Endothelial cell (in vitro differentiated cells): ENCODE measurements around the genes HTR1A and SREK1IP1.

DNA sequence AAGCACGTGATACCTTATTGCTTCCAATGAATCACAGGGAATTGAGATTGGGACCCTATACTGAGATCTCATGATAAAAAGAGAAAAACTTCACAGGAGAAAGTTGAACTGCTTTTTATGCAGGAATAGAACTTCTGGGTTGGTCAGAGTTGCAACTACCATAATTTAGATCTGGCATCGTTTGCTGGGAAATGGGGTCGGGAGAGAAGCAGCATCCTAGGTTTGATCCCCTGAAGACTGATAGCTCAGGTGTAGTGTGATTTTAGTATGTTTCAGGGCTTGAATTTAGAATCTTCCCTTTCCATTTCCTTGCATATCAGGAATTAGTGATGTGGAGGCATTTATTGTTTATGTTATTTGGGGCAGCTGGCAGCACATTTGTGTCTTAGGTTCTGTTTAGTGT is 80.1 kb downstream of the ZSWIM6 start:
- PRO-cap, result no peak

DNA sequence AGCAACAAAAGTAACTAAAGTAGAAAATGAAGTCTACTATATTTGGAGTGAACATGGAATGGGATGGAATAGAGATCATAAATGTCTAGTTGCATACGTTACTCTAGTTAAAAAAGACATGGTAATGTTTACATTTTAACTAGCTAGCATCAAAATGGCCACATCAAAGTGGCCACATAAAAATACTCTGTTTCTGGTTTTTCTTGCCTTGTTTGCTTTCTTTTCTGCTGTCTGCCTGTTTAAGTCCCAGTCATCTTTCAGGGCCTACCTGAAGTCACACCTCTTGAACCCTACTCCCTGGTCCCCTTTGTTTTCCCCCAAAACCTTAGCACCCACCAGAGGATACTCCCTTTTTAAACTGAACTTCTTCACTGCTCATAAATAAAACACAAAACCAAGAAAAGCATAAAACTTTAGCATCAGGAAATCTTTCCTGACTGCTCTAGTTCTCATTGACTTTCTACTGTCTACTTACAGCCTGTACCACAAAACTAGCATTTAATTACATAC is 6.3 kb upstream of the KIF2A start:
- PRO-cap, result no peak

DNA sequence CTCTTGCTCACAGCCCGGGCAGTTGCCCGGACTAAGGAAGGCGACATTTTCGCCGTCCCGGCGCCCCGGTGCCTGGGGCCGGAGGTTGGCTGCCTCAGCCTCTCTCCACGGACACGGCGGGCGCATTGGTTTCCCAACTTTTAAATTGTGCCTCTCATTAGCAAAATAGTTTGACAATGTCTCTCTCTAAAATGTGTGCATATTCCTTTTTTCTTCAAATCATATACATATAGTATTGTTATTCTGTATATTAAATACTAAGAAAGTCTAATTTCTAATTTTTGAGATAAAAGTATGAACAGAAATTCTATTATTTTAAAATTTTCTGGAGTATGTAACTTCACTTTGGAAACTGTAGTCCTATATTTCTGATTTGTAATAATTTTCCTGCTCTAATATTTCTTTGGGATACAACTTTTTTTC is 198.6 kb downstream of the LRRC70 start:
- PRO-cap, result no peak

GRCh38 chr5:63961909-63962622 is at the start of gene HTR1A:
HTR1A (minus strand) TSS chr5:63962445.
- PRO-cap, result no peak

DNA sequence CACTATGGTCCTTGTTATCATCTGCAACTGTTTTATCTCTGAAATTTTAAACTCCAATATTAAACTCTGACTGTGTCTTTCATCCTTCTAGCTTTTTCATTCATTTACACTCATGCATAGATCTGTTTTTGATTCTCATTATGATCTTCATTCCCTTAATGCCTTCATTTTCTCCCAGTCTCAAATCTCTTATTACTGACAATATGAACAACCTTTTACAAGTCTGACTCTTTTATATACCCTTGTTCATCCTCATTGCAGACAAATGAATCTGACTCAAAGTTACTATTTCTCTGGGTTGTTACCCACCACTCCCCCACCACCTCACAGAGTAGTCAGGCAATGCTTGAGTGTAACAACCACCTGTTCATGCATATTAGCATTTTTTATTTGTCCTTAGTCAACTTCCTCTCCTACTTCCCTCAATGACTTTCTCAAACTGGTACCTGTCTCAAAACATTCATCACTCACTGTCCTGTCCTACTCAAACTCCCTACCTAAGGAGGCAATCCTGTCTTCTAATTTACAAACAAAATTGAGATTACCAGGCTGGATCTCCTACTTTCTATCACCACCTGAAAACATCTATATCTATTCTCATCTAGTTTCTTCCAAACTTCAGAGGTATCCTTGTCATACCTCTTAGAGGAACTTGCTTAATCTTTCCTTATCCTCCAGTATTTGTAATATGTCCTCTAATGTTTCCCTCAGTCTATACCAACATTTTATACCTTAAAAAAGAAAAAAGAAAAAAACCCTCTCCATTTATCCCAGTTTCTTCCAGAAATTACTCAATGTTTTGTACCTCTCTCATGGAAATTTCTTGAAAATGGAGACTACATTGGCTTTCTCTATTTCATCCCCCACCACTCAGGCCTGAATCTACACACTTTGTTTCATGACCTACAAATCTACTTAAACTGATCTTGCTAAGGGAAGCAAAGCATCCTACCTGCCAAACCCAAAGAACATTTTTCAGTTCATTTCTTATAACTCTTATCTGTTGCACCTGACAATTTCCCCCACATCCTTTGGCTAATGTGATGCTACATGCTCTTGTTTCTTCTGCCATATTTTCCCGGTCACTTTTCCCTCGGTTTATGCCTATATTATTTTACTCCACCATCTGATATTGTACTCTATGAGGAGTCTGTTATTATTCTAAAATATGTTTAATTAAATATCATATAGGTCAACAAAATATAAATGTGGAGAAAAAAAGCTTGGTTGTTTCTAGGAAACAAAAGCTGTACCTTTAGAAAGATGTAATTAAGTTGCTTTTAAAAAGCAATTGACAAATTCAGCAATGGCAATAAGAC is 17.9 kb downstream of the SREK1IP1 start:
- PRO-cap, result no peak

DNA sequence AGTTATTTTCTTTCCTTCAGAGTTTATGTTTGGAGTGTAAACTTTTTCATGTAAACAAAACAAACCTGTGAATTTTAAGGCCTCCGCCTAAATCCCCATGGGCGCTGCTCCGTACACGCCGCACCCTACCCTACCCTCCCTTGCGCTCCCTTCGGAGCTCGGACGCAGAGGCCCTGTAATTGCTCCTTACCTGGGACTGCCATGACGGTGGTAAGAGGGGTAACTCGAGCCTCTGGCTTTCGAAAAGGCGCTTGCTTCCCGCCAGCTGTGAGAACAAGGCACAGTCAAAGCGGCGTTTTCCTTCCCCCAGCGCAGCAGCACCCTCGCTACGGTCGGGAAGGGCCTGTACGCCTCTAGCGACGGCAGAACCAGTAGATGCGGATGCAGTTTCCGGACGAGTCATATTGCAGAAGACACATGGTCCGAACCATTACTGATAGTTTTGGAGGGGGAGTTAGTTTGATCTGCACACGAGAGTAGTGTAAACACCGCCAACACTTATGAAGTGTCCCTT is at the start of gene SREK1IP1:
Gene SREK1IP1 (minus strand): TSS at position 377 of the 514 bp plus-strand sequence.
- PRO-cap, result bidirectional peak, plus-strand start at position 140 of the sequence, minus-strand start at position 212 of the sequence; bidirectional peak, plus-strand start outside the sequence, minus-strand start at position 377 of the sequence

- PRO-cap, result no peak
Measured at GRCh38 chr5:64788746-64789110, 20.0 kb downstream of the CWC27 start.

GRCh38 chr5:65190170-65190813 is 291.4 kb downstream of the ADAMTS6 start:
- PRO-cap, result no peak

GRCh38 chr5:65812557-65813188 is 90.7 kb downstream of the NLN start:
- PRO-cap, result no peak

GRCh38 chr5:66100032-66100564 is 44.0 kb upstream of the SREK1 start:
- PRO-cap, result no peak

DNA sequence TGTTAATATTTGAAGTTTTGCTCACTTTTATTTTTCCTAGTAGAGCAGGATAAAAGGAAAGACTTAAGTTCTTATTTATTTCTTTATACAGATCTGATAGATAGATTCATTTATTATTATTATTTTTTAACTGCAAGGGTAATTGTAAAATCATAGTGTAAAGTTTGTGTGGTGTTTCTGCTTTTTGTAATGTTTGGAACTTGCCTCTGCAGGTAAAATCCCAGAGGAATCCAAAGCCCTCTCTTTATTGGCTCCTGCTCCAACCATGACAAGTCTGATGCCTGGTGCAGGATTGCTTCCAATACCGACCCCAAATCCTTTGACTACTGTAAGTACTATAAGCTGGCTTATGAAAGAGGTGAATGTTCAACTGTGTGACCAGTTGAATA is 14.9 kb downstream of the SREK1 start:
- PRO-cap, result no peak

DNA sequence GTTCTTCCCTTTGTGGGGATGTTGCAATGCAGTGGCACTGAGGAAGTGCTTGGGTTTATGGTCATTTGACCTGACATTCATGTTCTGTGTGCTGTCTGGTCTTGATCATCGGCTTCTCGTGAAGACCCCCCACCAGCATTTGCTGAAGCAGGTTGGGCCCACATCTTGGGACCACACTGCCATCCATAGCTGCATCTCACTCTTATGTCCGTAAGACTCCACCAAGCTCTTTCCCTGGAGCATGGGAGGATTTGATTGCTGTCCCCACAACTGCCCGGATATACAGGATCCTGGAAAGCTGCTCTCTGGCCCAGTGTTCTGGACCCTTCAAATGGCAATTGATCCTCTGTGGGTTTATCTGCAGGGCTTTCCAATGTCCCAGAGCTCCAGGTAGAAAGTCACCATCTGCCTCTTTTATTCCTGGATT is 214.5 kb downstream of the SREK1 start:
- PRO-cap, result no peak

GRCh38 chr5:66617848-66618400 is 21.7 kb downstream of the MAST4 start:
- PRO-cap, result no peak

GRCh38 chr5:67004434-67005241 is 192.0 kb downstream of the CD180 start:
- PRO-cap, result bidirectional peak, plus-strand start at chr5:67004492, minus-strand start at chr5:67004362; bidirectional peak, plus-strand start at chr5:67004624, minus-strand start at chr5:67004529

- PRO-cap, result no peak
Measured at GRCh38 chr5:67165087-67165704, 31.4 kb downstream of the CD180 start.

GRCh38 chr5:67304625-67305005 is 108.0 kb upstream of the CD180 start:
- PRO-cap, result no peak

DNA sequence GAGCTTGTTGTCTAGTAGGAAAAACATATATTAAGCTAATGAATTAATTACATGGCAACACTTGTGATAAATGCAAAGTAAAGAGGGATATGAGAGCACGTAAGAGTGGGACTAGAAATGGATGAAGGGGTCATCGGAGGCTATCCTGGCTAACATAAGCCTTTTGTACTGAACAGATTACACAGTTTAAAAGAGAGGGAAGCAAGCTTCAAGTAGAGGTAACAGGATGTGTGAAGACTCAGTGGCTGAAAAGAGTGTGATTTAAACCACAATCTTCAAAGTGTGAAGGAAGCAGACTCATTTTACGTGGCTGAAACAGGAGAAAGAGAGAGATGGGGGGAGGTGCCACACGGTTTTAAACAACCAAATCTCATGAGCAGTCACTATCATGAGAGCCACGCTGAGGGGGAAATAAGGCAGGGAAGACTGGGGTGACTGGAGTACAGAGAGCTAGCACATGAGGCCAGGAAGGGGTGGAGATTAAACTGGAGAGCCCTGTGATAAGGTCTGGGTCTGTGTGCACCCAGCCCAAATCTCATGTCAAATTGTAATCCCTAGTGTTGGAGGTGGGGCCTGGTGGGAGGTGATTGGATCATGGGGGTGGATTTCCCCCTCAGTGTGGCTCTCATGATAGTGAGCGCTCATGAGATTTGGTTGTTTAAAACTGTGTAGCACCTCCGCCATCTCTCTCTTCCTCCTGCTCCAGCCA is 318.4 kb upstream of the CD180 start:
- PRO-cap, result no peak

- PRO-cap, result no peak
Measured at GRCh38 chr5:67699409-67700046, 502.9 kb upstream of the CD180 start.

GRCh38 chr5:67798383-67798995 is 417.1 kb upstream of the PIK3R1 start:
- PRO-cap, result no peak

DNA sequence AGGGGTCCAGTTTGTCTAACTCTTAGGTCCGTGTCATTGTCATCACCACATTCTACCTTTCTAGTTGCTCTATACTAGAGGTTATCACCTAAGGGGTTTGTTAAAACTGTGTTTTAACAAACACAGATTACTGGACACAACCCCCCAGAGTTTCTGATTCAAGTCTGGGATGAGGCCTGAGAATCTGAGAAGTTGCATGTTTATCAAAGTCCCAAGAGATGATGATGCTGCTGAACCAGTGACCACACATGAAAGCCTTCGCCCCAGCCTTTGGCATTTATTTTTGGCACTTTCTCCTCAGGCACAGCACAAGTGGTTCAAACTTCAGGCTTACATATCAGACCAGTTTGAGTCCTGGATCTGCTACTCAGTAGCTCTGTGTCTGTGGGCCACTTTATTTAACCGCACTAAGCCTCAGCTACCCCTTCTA is 407.3 kb upstream of the PIK3R1 start:
- PRO-cap, result no peak